Mesenchymal stem cell of Wharton's jelly (primary cell): ENCODE measurements around the genes PGAM2 and MYO1G.

DNA sequence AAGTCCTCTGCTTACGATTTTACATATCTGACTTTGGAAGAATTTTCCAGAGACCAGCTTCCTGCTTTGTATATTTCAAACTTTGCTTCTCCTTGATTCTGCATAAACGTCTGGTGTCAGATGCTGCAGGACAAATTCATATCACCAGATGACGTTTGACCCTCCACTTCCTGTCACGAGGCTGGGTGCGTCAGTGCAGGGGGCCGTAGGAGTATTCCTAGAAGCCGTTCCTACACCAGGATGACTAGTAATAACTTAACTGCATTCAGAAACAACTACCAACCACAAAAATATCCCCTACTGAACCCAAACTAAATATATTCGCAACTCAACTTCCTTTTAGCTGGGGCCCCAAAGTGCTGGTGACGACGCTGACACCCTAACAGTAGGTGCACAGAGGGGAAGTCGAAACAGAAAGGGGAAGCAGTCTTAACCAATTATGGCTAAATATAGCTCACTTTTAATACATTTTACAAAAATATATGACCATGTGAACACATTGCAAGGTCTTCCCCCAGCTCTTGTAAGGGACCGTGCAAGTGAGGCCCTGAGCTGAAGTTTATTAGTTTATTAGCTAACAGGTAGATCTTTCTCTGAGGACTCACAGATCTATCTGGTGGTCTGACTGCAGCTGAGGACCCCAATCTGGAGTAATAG lies 178.8 kb upstream of the INHBA start:
- CAGE, long polyA plus RNA: no peak

DNA sequence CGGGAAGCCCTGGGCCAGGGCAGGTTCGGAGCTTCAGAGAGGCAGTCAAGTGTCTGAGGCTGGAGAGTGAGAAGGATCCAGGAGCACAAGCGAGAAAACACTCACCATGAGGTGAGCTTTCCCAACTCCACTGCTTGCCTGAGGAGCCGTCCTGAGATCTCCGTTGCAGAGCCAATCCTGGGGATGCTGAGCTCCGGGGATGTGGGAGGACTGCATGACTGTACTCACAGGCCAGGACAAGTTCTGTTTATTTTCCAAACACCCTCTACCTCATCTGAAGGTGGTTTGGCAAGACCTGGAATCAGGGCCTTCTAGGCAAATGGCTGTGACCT lies 38.7 kb downstream of the GLI3 start:
- CAGE, long polyA plus RNA: no peak

- CAGE, long polyA plus RNA: no peak
These were observed 3.3 kb upstream of the GLI3 start for GRCh38 chr7:42240269-42240816.

- CAGE, long polyA plus RNA: no peak
These were observed 28.9 kb upstream of the STK17A start for GRCh38 chr7:43553815-43554505.

- CAGE, long polyA plus RNA: no peak
These were observed 6.0 kb downstream of the PGAM2 start for GRCh38 chr7:44059166-44059924.

- CAGE, long polyA plus RNA: no peak
These were observed at the start of gene PGAM2 for GRCh38 chr7:44064808-44065725. TSS of gene PGAM2 (minus strand) at chr7:44065567.

- CAGE, long polyA plus RNA: no peak
These were observed 5.9 kb downstream of the POLM start for GRCh38 chr7:44076426-44076883.

DNA sequence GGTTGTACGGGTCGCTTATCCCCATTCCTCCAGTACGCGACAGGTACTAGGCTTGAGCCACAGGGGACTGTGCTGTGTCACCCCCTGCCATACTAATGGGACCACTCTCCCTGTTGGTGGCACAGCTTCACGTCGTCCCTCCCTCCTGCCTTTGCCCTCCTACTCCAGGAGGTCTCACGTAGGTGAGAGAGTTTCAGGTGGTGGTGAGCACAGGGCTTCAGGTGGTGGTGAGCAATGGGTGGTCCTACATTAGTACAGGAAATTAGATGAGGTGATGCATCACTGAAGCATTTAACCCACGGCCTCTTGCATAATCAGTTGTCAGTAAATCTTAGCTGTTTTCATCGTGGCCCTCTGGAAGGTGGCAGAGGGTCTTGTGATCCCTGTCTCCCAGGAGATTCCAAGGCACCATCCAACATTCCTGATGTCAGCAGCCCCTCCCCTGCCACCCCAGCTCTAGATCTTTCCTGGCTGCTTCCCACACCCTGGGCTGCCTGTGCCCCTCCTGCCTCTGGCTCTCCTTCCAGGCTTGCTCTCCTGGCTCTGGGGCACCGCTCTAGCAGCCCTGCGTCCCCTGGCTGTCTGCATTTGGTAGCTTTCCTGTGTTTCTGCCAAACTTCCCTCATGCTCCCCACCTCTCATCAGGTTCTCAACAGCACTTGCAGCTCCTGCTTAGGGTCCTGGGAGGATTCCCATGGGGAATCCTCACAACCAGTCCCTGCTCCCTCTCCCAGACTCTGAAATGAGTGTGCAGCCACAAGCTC lies 1.2 kb downstream of the AEBP1 start:
- CAGE, long polyA plus RNA: no peak

DNA sequence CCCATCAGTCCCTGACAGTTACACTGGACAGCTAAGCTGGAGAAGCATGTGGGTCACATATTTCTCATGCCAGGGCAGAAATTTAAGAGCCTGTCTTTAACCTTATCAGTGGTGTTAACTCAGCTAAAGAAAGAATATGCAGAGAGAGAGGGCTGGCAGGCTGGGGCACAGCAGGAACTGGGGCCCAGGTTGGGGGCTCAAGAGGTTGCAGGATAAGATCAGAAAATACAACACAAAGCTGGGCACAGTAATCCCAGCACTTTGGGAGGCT lies 8.8 kb upstream of the POLD2 start:
- CAGE, long polyA plus RNA: no peak

DNA sequence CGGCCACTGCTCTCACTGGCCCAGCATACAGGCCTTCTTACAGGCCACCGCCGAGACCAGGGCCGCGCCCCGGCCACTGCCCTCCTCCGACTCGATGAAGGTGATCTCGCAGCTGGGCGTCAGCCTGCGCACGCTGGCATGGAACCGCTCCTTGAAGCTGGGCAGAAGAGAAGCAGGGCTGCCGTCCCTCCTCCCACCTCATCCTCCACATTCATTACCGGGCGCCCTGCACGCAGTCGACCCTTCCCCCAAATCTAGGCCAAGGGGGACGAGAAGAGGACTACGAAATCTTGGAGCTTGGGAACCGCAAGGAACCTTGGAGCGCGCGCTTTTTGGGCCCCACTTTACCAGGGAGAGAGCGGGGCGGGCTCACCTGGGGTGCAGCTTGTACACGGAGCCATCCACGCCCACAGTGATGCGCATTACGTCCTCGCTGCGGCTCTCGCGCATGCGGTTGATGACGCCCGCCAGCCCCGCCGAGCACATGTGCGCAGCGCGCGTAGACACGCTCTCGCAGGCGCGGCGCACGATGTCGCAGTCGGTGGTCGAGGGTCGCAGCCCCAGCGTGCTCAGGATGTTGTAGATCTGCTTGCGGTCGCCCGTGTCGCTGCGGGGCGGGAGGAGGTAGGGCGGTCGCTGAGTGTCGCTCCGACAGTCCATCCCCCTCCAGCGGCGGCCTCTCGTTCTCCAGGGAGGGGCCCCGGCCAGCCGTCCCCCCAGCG lies 4.2 kb upstream of the MYL7 start:
- CAGE, long polyA plus RNA: no peak

- CAGE, long polyA plus RNA: no peak
These were observed 6.3 kb upstream of the MYL7 start for GRCh38 chr7:44147374-44147849.

DNA sequence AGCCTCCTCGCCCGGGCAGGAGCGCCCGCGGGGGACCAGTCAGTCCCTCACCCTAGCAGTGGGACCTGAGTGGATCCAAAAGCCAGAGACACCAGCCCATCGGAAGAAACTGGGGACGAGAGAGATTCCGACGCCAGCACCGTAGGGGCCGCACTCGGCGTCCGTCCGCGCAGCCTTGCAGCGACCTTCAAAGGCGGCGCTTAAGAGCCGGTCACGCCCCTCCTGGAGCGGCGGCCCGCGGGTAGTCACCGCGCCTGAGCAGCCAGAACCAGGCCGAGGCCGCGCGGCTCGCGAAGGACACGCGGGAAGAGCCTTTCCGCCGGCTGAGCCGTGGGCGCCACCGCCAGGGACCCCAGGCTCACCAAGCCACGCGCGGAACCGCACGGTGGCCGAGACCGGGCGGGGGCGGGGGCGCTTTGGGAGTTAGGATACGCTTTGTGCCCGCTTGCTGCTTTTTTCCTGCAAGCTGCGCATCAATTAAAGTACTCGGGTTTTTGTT lies 15.7 kb downstream of the CAMK2B start:
- CAGE, long polyA plus RNA: no peak

GRCh38 chr7:44313489-44314017 lies 11.8 kb downstream of the CAMK2B start:
- CAGE, long polyA plus RNA: no peak

GRCh38 chr7:44324591-44324962 lies 817 bp downstream of the CAMK2B start:
- CAGE, long polyA plus RNA: no peak

DNA sequence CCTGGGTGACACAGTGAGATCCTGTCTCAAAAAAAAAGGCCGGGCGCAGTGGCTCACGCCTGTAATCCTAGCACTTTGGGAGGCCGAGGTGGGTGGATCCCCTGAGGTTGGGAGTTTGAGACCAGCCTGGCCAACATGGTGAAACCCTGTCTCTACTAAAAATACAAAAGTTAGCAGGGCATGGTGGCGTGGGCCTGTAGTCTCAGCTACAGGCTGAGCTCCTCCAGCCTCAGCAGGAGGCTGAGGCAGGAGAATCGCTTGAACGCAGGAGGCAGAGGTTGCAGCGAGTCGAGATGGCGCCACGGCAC lies 1.9 kb downstream of the OGDH start:
- CAGE, long polyA plus RNA: no peak

- CAGE, long polyA plus RNA: no peak
These were observed 1.5 kb downstream of the H2AZ2 start for GRCh38 chr7:44846285-44846925.

GRCh38 chr7:44867134-44867793 lies 18.1 kb downstream of the PURB start:
- CAGE, long polyA plus RNA: no peak

- CAGE, long polyA plus RNA: no peak
These were observed 6.1 kb upstream of the PURB start for GRCh38 chr7:44891334-44891833.

DNA sequence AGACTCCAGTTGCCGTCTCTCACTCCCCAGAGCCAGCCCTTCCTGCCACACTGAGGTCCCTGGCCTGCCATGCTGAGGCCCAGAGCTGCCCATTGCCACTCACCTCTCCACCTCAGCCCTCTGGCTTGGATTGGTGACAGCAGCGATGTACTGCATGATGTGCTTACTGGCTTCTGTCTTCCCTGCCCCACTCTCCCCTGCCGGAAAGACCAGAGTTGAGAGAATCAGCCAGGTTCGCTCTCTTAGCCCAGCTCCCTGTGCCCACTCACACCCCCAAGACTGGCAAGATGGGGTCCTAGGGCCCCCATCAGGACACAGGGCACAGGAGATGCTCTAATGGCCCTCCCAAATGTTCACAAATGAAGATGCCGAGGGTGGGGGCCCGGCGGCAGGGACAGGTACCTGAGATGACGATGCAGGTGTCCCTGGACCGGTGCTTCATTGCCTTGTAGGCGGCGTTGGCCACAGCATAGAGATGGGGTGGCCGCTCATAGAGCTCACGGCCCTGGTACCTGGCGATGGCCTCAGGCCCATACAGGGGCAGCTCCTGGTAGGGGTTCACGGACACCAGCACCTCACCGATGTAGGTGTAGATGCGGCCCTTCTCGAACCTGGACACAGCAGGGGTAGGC lies 2.2 kb downstream of the MYO1G start:
- CAGE, long polyA plus RNA: no peak

GRCh38 chr7:44978527-44979505 lies at the start of gene MYO1G:
TSS of gene MYO1G (minus strand) at chr7:44979015.
- CAGE, long polyA plus RNA: no peak